PC-3 (cell line): ENCODE results near the genes PIAS2 and HDHD2.

DNA sequence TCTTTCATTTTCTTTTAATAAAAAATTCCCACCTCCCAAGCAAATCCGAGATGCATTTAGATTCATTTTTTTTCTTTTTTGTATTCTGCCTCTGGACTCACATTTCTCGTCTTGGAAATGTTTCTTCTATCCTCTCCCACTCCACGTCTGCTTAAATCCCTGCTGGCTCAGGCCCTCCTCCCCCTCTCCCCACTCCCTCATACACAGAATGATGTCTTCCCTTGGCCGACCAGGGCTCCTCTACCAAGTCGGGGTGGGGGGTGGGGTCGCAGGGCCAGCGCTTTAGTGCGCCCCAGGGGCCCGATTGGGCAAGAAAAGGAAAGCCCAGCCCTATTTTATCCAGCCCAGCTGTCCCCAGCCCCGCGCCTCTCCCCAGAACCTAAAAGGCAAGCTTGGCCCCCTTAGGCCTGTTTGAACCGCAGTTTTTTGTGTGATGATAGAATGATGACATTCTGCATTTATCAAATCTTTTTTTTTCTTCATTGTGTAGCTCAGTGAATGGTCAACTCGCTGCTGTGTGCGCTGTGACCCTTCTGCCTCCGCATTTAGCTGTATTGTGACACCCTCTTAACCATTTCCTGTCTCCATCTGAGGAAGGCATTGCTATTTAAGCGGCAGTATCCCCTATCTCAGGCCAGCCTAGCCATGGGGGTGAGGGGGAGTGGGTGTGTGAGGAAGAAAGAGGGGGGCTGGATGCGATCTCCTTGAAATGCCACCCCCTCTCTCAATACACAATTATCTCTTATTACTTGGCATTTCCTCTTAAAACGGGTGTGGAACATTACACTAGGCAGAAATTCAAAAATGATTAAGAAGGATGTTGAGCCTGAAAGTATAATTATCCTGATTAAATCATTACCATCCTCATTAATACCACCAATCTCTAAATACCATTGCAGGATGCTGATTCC, 1.8 kb downstream of the RNF165 start:
- RAMPAGE, long total RNA = no peak

- RAMPAGE, long total RNA = no peak
Measured at GRCh38 chr18:46916741-46917569, at the start of gene PIAS2. PIAS2 (minus strand) TSS chr18:46917507.

- RAMPAGE, long total RNA = no peak
Measured at GRCh38 chr18:47022953-47023313, 12.5 kb downstream of the ELOA2 start.

GRCh38 chr18:47098724-47099349, 51.5 kb downstream of the HDHD2 start:
- RAMPAGE, long total RNA = no peak

DNA sequence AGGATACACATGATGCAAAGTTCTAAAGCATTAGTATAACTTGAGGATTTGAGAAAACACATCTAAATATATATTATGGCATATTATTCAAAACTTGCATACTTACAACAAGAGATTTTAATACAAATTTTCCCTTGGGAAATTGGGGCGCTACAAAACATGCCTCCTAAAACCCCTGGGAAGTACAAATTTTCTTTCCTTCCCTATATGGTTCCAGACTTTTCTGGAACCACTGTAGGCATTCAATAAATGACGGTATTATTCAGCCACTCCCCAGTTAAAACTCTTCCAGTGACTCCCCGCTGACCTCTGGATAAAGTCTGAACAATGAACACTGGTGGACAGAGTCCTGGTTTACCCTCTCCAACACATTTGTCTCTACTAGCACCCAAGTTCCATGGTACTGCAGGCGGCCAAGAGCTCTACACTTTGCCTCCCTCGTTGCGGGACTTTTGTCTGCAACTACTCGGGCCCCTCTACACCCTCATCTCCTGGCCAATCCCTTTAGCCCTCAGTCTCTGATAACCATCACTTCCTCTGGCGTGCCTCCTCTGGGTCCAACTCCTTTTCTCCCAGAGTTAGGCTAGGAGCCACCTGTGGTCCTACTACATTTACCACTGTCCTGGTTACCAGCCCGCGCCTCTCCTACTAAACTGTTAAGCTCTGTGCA, 998 bp downstream of the HDHD2 start:
- RAMPAGE, long total RNA = no peak

GRCh38 chr18:47150006-47151186, at the start of gene HDHD2:
HDHD2 (minus strand) TSS chr18:47150500.
- RAMPAGE, long total RNA = no peak

- RAMPAGE, long total RNA = no peak
Measured at GRCh38 chr18:47151959-47152372, 1.7 kb upstream of the HDHD2 start.

DNA sequence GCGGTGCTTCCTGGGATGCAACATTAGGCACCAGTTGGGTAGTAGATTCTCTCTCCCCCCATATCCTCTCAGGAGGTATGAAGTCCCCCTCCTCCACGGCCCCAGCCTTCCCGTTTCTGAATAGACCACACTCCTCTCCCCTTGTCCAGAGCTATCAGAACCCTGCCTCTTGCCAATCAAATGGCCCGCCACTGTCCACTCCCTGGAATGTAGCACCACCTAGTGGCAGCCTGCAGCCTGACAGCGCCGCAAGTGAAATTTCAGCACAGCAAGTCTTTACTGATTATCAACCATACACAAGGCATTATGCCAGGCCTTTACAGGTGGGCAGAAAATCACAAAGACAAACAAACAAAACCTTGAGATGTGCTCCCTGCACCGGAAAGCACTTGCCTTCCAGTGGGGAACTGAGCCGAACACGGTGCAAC, 174.1 kb downstream of the SMAD2 start:
- RAMPAGE, long total RNA = no peak

DNA sequence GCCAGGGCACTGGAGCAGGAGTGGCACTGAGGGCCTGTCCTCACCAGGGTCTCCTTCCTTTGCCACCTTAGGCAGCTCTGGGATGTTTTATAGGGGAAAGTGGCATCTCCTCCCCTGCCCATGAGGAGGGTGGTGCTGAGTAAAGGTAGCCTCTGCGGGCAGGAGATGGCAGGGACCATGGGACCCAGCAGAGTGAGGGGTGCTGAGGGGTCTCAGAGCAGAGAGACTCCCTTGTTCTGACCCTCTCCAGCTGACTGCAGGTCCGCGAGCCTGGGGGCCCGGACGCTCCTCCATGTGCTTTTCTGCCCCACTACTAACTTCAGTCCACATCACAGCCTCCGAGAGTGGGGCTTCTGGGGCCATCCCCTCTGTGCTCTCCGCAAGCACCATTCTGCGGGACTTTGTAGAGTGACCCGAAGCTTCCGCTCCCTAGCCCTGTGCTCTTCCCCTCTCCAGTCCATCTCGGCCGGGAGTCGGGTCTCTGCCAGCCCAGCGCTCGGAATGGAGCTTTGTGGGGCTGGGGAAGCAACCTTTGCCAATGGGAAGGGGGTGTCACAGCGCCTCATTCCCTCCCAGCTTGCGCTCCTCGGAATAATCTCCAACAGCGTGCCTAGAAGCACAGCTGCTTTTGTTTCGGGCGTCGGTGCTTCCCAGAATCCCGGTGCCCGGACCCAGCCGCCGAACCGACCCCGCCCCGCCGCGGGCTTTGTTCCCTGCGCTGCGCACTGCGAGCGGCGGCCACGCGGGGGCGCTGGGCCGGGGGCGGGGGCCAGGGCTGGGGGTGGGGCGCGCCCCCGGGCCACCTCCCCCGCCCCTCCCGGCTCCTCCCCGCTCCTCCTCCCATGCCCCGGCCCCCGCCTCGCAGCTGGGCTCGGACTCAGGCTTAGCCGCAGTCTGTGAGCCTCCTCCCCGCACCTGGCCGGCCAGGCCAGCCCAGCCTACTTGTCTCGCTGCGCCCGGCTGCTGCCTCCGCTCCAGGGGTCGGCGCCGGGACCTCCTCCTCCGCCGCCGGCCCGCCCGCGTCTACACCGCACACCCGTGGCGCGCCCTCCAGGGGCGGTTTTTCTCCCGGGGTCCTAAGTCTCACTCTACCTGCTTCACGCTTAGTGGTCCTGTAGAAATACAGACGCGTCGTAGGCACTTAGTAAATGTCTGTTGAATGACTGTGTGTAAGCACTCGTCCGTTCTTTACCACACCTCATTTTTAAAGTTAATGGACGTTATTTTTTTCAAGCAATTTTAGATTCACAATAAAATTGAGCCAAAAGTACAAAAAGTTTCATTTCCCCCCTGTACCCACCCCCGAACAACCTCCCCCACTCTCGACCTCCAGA, 77.6 kb upstream of the SMAD2 start:
- RAMPAGE, long total RNA = no peak

GRCh38 chr18:48028525-48029204, 98.2 kb upstream of the SMAD2 start:
- RAMPAGE, long total RNA = no peak

GRCh38 chr18:48137504-48138183, 207.2 kb upstream of the SMAD2 start:
- RAMPAGE, long total RNA = no peak

DNA sequence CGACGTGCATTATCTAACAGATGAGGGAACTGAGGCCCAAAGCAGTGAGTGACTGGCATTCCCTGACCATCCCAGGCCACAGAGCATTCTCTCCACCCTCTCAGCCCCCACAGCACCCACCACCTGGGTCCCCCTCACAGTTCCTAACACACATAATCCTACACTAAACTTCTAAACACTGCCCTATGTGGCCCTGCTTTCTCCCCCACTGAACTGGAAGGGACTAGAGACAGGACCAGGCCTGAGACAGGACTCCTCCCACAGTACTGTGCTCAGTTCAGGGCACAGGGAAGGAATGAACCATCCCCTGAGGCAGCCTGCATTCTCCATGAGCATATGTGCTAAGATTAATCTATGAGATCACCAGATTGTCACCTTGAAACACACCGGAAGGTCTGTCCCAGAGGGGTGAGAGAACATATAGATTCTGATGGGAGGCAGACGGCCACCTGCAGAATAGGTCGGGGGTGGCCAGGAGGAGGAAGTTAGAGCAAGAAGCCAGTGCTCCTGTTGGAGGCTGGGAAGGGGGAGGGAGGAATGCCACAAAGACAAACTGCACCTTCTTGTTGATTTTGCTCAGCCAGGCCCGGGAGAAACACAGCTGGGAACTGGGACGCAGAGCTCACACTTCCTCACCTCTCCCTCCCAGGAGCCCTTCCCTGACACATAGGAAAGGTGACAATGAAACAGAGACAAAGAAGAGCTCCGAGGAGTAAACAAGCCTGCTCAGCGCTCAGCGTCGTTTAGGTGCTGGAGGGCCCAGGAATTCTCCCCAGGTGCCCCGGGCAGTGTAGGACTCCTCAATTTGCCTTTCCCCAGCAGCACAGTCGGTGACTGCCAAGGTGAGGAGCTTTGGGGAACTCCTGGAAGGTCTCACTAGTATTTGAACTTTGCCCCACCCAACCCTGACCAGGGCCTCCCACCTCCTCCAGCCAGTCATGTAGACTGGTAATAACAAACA, 52.1 kb downstream of the ZBTB7C start:
- RAMPAGE, long total RNA = no peak

- RAMPAGE, long total RNA = no peak
Measured at GRCh38 chr18:48407781-48408050, 1.5 kb downstream of the ZBTB7C start.

GRCh38 chr18:48455570-48456768, 46.8 kb upstream of the ZBTB7C start:
- RAMPAGE, long total RNA = no peak

DNA sequence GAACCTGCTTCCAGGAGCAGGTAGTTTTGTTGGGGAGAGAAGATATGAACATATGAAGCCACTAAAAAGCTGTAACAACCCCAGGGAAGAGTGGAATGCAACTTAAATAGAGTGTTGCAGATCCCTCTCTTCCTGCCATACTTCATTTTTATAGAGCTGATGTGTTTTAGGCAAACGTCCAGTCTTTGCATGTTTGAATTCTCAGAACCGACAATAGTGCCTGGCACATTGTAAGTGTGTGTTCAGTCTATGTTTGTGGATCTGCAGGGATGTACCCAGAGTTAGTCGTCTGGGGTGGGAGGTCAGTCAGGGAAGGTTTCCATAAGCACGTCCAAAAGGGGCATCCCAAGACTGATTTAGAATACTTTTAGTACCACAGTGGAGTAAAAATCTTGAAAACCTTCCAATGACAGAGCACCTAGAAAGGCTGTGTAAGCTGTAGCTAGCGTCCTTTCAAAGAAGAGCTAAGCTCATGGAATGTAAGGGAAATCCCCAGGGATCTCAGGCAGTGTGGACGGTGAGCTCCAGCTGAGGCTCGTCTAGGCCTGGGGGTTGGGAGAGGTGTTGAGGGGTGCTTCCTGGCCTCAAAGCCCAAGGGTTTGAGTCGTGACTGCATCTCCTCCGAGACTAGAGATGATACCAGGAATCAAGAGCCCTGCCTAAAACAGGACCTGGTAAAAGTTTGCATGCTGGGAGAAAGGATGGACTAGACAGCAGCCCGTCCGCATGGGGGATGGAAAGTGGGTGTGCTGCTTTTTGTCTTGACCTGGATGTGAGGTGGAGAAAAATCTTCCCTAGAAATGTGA, 7.5 kb downstream of the CTIF start:
- RAMPAGE, long total RNA = no peak

- RAMPAGE, long total RNA = no peak
Measured at GRCh38 chr18:48569569-48570324, 30.9 kb downstream of the CTIF start.

- RAMPAGE, long total RNA = no peak
Measured at GRCh38 chr18:48580632-48581248, 41.9 kb downstream of the CTIF start.

- RAMPAGE, long total RNA = no peak
Measured at GRCh38 chr18:48666424-48667206, 127.8 kb downstream of the CTIF start.

DNA sequence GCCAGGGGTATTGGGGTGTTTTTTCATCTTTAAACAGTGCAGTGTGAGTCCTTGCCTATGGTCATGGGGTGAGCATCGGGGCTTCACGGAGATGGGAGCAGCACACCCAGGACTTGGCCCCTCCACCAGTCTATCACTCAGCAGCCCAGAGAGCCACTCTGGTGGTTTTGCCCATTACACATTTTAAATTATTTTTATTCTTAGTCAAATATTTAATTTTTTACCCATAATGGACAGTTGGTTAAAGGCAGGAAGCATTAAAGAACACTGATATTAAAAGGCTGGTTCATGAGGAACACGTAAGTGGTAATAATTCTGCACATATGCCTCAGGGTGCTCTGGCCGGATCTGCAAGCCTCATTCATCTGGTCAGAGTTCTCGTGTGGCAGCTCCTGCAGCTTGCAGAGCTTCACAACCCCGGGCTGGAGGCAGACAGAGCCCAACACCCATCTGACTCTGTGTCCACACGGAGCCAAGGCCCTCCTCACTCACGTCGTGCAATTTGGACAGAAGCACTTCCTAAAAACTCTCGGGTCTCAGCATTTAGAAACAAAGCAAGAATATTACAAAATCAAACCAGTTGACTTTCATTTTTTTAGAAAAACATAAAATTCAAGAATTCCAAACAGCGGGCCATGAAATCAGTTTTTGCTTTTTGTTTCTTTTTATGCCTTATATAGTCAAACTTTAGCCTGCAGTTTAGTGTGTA, 204.1 kb downstream of the CTIF start:
- RAMPAGE, long total RNA = no peak

GRCh38 chr18:48757614-48758497, 192.9 kb downstream of the SMAD7 start:
- RAMPAGE, long total RNA = no peak